Measurements from ENCODE around the genes BUB3 and CPXM2.

GRCh38 chr10:122852221-122852748 lies 6.6 kb upstream of the CUZD1 start:
- PRO-cap, 2 experiments: no peak in any of the 2 experiments

DNA sequence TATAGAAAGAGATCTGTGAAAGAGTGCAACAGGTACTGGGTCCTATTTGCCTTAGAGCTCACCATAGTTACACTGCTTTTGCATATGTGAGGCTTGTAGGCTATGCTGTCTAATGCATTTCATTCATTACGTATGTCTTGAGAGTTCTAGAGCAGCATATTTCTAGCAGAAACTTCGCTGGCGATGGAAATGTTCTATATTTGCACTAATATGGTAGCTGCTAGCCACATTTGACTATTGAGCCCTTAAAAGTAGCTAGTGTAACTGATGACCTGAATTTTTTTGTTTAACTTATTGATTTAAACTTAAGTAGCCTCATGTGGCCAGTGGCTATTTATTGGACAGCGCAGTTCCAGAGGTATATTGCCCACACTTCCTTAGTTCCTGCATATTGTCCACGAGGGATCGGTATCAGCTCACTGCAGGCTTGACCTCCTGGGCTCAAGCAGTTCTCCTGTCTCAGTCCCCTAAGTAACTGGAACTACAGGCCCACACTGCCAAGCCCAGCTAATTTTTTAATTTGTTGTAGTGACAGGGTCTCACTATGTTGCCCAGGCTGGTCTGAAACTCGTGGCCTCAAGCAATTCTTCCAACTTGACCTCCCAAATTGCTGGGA lies 3.7 kb downstream of the PSTK start:
- PRO-cap, 2 experiments: no peak in any of the 2 experiments

DNA sequence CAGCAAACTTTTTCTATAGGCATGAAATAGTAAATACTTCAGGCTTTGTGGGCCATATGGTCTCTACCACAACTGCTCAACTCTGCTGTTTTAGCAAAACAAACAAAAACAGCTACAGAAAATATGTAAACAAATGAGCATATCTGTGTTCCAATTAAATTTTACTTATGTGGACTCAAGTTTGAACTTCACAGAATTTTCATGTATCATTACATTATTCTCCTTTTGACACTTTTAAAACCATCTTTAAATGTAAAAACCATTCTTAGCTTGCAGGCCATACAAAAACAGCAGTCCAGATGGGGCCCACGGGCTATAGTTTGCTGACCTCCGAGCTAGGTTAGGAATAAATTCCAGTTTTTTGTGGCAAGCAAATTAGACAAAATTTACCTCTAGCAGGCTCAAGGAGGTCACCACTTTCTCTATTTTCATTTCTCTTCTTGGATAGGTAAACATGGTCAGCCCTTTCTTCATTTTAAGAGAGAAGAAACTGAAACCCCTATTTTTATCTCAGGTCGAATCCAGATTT lies 10.9 kb downstream of the IKZF5 start:
- PRO-cap, 2 experiments: no peak in any of the 2 experiments

GRCh38 chr10:123011847-123012587 lies 3.2 kb downstream of the ACADSB start:
- PRO-cap, 2 experiments: no peak in any of the 2 experiments

- PRO-cap, 2 experiments: peak in 2 of 2 experiments; most common plus-strand start chr10:123154402 (in 2)
Measured at GRCh38 chr10:123153967-123154610, at the start of gene BUB3. Gene BUB3 (plus strand): TSS chr10:123154402.

GRCh38 chr10:123800229-123800885 lies 91.2 kb downstream of the CPXM2 start:
- PRO-cap, 2 experiments: no peak in any of the 2 experiments

GRCh38 chr10:123808955-123809326 lies 82.7 kb downstream of the CPXM2 start:
- PRO-cap, 2 experiments: no peak in any of the 2 experiments

GRCh38 chr10:123864885-123865596 lies 26.6 kb downstream of the CPXM2 start:
- PRO-cap, 2 experiments: no peak in any of the 2 experiments

DNA sequence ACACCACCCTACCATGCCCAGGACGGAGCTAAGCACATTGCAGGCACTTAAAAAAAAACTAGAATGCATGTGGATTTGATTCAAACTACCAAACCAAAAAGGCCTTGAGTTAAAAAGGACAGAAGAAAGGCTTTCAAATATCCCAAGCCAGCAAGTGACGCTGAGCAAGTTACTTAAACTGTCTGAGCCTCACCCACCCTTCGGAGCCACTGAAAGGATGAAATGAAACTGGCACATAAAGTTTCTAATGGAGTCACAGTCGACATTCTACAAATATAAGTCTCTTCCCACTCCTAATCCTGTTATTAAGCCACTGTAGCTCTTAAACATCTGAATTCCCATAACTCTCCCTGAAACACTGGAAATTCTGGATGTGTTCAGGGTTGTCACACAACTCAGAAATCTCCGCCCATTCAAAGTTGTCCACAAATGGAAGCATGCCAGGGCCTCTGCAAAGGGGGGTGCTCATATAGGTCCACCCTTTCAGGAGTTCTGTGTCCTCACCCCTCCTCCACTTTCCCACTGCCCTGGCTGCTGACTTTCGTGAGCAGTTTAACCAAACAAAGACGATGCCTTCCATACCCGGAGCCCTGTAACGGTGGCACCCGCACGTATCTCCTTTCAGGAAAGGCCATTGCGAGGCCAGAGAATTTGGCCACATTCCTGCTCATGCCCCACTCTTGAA lies 1.6 kb downstream of the CPXM2 start:
- PRO-cap, 2 experiments: no peak in any of the 2 experiments

DNA sequence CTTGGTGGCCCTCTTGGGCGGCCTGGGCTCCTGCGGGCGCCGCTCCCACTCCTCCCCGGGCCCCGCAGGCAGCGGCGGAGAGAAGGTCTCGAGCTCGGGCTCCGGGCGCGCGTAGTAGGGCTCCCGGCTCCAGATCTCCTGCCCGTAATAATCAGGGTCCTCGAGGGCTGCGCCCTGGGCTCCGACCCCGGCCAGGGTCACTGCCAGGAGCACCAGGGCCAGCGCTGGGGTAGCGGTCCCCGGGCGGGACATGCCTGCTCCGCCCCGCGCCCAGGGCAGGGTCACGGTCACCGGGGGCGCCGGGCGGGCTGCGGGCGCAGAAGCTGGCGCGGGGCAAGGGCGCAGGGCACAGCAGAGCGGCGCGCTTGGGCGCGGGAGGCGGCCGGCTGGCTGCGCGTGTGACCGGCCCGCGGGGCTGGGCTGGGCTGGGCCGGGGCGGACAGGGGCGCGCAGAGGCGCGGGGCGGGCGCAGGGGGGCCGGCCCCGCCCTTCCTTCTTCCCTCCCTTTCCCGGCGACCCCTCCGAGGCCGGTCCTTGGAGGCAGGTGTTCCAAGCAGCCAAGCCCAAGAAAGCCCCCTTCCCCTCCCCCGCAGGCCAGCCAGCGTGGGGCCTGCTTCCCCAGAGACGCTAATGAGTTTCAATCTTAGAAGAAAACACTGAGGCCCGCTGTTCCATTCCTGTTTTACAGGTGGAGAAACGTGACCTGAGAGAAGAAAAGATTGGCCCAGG lies at the start of gene CPXM2:
Gene CPXM2, minus strand, starts transcription at position 400 of the 729 bp plus-strand sequence.
- PRO-cap, 2 experiments: no peak in any of the 2 experiments

GRCh38 chr10:123994039-123995217 lies 99.0 kb downstream of the CHST15 start:
- PRO-cap, 2 experiments: no peak in any of the 2 experiments

- PRO-cap, 2 experiments: no peak in any of the 2 experiments
Measured at GRCh38 chr10:123995297-123996307, 97.8 kb downstream of the CHST15 start.

DNA sequence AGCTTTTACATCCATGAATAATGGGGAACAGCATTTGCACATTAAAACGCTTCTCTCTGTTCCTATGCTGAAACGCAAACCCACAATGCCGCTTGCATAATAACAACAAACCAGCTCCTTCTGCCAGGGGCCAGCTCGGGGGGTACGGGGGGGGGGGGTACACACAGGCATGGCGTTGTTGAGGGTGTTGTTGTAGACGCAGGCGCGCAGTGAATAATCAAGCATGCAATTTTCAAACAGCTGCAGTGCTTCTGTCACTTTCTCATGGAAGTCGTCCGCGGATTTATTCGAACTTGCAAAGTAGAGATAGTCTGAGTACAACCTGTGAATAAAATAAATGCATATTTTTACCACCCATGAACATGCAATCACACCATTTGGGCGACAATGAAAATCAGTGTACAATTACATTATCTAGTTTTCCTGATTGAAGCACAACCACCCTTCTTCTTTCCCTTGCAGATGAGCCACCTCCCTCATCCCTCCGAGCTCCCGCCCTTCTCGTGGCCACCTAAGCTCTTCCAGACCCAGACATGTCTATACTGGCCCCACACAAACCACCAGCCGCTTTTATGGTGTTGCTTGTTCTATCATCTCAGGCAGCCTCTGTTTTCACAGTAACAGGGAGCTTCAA lies 72.2 kb downstream of the CHST15 start:
- PRO-cap, 2 experiments: no peak in any of the 2 experiments

- PRO-cap, 2 experiments: no peak in any of the 2 experiments
Measured at GRCh38 chr10:124071829-124072642, 21.4 kb downstream of the CHST15 start.

- PRO-cap, 2 experiments: no peak in any of the 2 experiments
Measured at GRCh38 chr10:124079579-124080280, 13.7 kb downstream of the CHST15 start.

DNA sequence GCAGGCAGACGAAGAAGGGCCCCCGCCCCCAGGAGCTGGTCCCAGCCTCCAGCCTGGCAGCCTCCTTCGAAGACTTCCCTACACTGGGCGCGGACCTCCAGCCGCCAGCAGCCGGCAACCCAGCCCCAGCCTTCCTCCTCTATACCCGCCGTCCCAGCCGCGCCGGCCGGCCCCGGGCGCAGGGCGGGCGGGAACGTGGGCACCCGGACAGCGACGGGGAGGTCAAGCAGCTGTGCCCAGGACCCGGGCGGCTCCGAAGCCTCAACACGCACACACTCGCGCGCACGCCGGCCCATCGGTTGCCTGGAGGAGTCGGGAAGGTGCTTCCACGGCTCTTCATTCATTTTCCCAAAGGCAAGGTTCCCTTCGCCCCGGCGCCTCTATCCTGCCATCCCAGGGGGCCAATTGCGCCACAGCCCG lies 1.6 kb downstream of the CHST15 start:
- PRO-cap, 2 experiments: no peak in any of the 2 experiments

DNA sequence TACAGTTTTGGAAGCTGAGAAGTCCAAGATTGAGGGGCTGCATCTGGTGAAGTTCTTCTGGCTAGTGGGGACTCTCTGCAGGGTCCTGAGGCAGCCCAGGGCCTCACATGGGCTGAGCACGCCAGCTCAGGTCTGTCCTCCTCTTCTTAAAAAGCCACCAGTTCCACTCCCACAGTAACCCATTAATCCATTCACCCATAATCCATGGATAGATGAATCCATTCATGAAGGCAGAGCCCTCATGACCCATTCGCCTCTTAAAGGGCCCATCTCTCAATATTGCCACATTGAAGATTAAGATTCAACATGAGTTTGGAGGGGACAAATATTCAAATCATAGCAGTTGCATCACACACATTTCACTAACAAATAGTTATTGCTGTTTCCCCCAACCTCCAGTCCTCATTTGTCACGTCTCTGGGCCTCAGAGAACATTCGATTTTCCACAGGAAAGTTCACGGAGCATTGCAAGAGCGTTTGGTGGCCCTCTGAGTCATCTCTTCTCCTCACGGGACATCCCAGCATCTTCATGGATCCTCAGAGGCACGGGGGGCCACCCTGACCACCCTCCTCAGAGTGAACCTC lies 50.2 kb upstream of the CHST15 start:
- PRO-cap, 2 experiments: no peak in any of the 2 experiments

- PRO-cap, 2 experiments: no peak in any of the 2 experiments
Measured at GRCh38 chr10:124341511-124342135, 77.1 kb downstream of the OAT start.

DNA sequence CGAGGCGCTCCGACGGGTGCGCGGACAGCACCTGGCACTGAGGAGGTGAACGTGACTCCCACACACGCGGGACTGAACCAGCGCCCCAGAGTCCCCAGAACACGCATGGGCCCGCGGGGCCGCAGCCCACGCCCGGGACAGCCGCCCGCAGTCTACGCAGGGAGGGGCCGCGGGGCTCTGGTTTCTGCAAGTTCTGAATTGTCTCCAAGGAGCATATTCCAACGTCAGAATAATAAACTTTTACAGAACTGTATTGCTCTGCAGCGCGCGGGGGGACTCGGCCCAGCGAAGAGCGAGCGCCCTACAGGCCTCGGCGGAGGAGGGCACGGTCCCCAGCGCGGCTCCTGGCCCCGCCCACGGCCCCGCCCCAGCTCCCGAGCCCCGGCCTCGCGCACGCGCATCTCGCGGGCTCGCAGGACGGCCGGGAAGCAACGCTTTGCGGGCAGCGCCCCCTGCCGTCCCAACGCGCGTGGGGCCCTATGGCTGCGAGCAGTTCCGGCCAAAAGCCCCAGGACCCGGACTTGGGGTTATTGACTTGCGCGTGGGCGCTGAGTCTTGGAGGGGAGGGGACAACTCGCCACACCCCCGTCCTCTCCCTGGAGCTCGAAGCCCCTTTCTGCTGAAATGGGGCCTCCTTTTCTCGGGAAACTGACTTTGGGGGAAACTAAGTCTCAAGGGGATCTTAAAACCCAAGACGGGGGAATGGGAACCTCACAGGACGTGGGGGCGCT lies 29.6 kb downstream of the OAT start:
- PRO-cap, 2 experiments: no peak in any of the 2 experiments

- PRO-cap, 2 experiments: no peak in any of the 2 experiments
Measured at GRCh38 chr10:124416614-124417315, 2.0 kb downstream of the OAT start.

Data from psoas muscle (tissue), 2 donors.